IMR-90 (cell line): ENCODE measurements around the genes BVES and POPDC3.

DNA sequence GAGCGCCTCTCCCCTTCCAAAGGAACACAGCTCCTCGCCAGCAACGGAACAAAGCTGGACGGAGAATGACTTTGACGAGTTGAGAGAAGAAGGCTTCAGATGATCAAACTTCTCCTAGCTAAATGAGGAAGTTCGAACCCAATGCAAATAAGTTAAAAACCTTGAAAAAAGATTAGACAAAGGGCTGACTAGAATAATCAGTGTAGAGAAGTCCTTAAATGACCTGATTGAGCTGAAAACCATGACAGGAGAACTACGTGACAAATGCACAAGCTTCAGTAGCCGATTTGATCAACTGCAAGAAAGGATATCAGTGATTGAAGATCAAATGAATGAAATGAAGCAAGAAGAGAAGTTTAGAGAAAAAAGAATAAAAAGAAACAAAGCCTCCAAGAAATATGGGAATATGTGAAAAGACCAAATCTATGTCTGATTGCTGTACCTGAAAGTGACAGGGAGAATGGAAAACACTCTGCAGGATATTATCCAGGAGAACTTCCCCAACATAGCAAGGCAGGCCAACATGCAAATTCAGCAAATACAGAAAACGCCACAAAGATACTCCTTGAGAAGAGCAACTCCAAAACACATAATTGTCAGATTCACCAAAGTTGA lies 23.1 kb upstream of the PNISR start:
- RRBS: no CpG with 5 or more reads among the region's 9 CpGs
CAGE:
- cytosol, long polyA plus RNA: no peak
- long polyA plus RNA: no peak
- nucleus, long polyA plus RNA: no peak

- RRBS: 2% methylated on average over 37 of the region's 41 CpGs
CAGE:
- cytosol, long polyA plus RNA: no peak
- long polyA plus RNA: no peak
- nucleus, long polyA plus RNA: no peak
Measured at GRCh38 chr6:99603493-99604019, 3.1 kb upstream of the PRDM13 start.

DNA sequence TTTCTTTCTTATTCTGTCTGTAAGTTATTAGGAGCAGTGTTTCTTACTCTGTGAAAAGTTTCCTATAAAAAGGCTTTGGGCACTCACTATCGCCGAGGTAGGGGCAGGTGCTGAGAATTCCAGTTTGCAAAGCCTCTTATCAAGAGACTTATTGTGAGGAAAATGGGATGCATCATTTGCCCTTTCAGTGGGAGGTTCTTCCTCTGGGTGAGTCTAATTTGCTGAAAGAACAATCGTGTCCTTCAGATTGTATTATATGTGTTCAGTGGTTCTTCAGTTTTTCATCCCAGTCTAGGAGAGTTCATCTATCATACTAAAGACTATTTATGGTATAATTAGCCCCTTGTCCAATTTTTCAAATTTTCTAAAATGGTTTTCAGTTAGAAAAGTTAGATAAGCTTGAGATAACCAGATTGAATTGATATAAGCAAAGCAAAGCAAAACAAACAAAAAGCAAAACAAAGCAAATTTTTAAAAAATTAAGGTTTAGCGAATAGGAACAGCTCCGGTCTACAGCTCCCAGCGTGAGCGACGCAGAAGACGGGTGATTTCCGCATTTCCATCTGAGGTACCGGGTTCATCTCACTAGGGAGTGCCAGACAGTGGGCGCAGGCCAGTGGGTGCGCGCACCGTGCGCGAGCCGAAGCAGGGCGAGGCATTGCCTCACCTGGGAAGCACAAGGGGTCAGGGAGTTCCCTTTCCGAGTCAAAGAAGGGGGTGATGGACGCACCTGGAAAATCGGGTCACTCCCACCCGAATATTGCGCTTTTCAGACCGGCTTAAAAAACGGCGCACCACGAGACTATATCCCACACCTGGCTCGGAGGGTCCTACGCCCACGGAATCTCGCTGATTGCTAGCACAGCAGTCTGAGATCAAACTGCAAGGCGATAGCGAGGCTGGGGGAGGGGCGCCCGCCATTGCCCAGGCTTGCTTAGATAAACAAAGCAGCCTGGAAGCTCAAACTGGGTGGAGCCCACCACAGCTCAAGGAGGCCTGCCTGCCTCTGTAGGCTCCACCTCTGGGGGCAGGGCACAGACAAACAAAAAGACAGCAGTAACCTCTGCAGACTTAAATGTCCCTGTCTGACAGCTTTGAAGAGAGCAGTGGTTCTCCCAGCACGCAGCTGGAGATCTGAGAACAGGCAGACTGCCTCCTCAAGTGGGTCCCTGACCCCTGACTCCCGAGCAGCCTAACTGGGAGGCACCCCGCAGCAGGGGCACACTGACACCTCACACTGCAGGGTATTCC lies 170.5 kb downstream of the MCHR2 start:
- RRBS: no CpG with 5 or more reads among the region's 39 CpGs
CAGE:
- cytosol, long polyA plus RNA: no peak
- long polyA plus RNA: no peak
- nucleus, long polyA plus RNA: no peak

DNA sequence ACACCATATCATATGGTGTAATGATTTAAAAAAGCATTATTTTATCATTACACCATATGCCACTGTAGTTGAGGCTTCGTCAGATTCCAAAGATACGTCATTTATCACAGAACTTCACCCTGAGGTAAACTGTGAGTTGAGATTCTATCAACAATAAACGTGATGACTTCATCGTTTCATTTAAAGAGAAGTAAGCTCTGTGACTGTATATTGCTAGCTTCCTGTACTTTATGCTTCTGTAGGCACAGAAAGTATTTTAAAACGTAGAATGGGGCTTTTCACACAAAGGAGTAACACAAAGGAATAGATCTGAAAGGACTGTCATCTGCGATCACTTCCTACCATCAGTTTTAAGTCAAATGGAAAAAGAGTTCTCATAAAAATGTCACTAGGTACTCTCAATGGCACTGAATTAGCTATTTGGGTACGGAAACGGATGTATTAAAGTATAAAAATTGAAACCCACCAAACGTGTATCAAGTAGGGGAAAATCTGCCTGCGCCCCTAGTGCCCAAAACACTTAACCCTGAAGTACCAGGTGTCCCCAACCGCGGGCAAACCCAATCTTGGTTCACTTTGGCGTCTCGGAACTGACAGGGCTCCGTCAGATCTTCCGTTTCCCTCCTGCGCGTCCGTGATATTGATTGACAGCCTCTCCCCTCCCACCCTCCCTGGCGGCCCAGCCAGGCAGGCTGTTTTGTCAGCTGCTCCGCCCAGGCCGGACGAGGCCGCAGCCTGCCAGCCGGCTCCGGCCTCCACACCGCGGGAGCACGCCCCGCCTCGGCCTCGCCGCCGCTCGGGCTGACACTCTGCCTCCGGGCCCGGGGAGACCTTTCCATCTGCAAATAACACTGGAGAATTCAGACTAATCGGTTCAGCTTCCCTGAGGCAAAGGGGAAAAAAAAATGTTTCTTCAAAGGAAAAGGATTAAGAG lies 234.6 kb upstream of the MCHR2 start:
- RRBS: 1% methylated on average over 11 of the region's 38 CpGs
CAGE:
- cytosol, long polyA plus RNA: no peak
- long polyA plus RNA: no peak
- nucleus, long polyA plus RNA: no peak

GRCh38 chr6:100484491-100485081 lies 19.9 kb upstream of the SIM1 start:
- RRBS: no CpG with 5 or more reads among the region's 7 CpGs
CAGE:
- cytosol, long polyA plus RNA: no peak
- long polyA plus RNA: no peak
- nucleus, long polyA plus RNA: no peak

GRCh38 chr6:103293844-103294043 lies 1566.0 kb downstream of the HACE1 start:
- RRBS: no CpG with 5 or more reads among the region's 3 CpGs
CAGE:
- cytosol, long polyA plus RNA: no peak
- long polyA plus RNA: no peak
- nucleus, long polyA plus RNA: no peak

GRCh38 chr6:104705125-104705678 lies 154.5 kb downstream of the HACE1 start:
- RRBS: no CpG with 5 or more reads among the region's 8 CpGs
CAGE:
- cytosol, long polyA plus RNA: no peak
- long polyA plus RNA: no peak
- nucleus, long polyA plus RNA: no peak

DNA sequence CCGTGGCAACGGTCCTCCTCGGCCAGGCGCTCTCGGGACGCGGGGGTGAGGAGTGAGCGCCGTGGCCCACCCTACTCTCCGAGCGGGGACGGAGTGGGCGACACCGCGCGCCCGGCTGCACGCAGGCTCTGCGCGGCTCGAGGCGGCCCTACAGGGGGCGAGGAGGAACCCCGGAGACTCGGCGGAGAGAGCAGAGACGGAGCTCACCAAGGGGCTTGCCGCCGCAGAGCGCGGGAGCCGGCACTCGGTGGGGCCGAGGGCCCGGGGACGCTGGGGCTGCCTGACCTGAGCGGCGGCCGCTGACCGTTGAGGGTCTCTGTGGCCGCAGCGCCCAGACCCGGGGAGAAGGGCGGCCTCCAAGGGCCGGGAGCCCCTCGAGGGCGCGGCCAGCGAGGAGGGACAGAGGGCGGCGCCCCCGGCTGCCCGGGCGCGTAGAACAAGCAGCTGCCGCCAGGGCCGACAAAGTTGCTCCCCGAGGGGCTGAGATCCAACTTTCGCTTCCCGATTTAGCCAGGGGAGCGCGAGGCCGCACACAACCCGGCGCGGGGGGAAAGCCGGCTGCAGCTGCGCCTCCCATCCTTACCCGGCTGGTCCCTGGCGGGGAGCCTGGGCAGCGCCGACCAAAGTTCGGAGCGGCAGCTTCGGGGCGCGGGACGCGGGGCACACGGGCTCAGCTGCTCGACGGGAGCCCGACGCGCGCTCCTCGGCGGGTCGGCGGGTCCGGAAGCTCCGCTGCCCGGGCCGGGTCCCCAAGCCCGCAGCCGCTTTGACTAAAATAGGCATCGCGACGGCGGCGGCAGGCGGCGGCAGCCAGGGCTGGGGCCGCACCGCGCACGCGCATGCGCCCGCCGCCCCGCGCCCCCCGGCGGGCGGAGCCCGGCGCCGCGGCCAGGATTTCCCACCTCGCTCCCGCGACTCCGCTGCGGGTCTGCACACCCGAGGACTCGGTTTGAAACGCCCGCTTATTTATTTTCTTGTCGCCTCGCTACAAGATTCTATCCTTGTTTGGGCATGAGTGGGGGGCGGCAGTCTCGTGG lies at the start of gene BVES:
Gene BVES (minus strand): TSS at position 772 of the 1,037 bp plus-strand sequence.
- RRBS: 2% methylated on average over 37 of the region's 133 CpGs
CAGE:
- cytosol, long polyA plus RNA: no peak
- long polyA plus RNA: no peak
- nucleus, long polyA plus RNA: no peak

- RRBS: 1% methylated on average over 21 of the region's 112 CpGs
CAGE:
- cytosol, long polyA plus RNA: no peak
- long polyA plus RNA: no peak
- nucleus, long polyA plus RNA: no peak
Measured at GRCh38 chr6:105179200-105180274, at the start of gene POPDC3. TSS of gene POPDC3 (minus strand) at chr6:105180014.

DNA sequence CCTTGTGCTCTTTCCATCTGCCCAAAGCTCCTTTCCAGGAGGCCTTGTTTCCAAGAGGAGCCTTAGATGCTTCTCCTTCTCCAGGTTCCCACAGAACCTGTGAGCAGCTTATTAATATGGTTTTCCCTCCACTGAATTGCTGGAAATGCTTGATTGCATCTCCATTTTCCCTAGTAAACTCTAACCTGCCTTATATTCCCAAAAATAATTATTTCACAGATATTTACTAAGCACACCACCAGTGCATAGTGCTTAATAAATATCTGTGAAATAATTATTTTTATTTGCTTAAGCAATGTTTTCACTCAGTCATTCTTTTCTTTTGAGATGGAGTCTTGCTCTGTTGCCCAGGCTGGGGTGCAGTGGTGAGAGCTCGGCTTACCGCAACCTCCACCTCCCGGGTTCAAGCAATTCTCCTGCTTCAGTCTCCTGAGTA lies 95.6 kb downstream of the PREP start:
- RRBS: no CpG with 5 or more reads among the region's 3 CpGs
CAGE:
- cytosol, long polyA plus RNA: no peak
- long polyA plus RNA: no peak
- nucleus, long polyA plus RNA: no peak

DNA sequence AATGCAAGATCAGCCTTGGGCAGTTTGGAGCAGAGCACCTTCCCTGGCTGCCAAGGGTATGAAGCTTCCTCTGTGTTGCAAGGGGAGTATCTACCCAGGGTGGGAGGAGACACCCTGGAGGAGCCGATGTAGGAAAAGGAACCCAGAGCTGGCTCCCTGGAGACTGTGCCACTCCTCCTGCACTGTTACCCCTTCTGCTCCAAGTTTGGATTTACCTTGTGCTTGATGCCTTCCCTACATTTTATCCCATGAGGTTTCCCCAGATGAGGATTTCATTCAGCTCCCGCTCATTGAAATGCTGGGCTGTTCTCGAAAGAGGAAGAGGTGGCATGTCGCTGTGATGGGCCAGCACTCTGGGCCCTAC lies 299.6 kb upstream of the PRDM1 start:
- RRBS: no CpG with 5 or more reads among the region's 4 CpGs
CAGE:
- cytosol, long polyA plus RNA: no peak
- long polyA plus RNA: no peak
- nucleus, long polyA plus RNA: no peak

DNA sequence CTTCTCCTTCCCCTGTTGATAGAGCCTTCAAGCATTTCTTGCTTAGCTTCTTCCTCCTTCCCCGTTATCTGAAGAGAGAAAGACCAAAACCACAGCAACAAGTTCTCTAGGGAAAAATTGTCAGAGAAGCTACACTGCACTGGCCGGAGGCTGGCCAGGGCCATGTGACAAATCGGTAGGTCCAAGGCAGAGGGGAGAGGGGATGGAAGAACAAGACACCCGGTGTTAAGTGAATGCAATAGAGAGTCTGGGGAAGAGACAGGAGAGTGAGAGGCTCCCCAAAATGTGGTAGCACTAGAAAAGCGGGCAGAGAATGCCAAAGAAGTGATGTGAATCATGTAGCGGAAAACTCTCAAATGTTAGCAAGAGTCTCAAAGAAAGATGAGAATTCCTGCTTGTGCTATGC lies 202.0 kb upstream of the PRDM1 start:
- RRBS: 82% methylated on average over 3 of the region's 6 CpGs
CAGE:
- cytosol, long polyA plus RNA: no peak
- long polyA plus RNA: no peak
- nucleus, long polyA plus RNA: no peak

DNA sequence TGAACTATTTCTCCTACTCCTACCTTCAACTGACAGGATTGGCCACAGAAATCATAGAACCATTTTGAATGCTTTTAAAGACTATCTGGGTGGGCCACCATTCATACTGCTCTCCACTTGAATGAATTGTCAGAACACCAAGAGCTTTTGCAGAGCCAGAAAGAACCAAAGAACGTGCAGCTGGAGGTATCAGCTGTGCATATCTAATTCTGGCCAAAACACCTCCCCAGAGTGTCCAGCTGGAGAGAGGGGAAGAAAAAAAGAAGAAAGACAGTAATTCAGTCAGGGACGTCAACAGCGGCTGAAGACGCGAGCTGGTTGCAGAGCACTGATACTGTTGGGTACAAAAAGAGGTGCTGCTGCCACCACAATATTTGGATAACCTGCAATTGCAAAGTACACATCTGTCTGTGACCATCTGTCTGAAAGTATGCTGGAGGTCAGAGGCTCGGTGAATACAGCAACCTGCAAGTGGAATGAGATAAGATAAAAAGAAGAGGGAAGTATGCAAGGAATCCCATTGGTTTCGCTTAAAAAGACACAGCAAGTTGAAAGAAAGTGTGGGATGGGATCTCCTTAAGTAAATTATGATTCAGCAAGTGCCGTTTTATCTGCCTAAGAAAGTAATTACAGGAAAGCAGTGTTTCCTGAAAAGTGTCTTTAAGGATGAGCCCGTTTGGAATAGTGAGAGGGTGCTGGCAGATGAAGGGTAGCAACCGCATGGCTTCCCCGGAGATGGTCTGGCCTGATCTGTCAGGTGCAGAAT lies 190.0 kb upstream of the PRDM1 start:
- RRBS: no CpG with 5 or more reads among the region's 11 CpGs
CAGE:
- cytosol, long polyA plus RNA: no peak
- long polyA plus RNA: no peak
- nucleus, long polyA plus RNA: no peak

DNA sequence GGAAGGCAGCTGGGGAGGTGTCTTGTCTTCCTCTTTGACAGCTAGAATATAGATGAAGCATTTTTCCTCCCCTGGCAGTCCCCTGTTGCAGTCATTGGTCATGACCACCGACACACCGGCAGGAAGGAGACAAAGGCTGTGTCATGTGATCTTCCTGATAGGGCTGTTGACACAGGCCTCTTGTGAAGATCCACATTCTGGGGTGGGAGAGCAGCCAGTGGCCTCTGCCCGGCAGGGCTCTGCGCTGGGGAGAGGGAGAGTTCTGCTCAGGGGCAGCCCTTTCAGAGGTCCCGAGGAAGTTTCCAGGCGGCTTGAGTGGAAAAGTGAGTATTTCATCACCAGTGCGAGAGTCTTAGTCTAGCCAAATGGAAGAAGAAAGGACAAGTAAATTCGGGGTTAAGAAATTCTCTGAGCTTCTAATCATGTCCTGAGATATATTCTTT lies 39.6 kb upstream of the PRDM1 start:
- RRBS: 40% methylated on average over 1 of the region's 8 CpGs
CAGE:
- cytosol, long polyA plus RNA: no peak
- long polyA plus RNA: no peak
- nucleus, long polyA plus RNA: no peak

GRCh38 chr6:106087968-106088470 lies 1.9 kb downstream of the PRDM1 start:
- RRBS: no CpG with 5 or more reads among the region's 8 CpGs
CAGE:
- cytosol, long polyA plus RNA: no peak
- long polyA plus RNA: no peak
- nucleus, long polyA plus RNA: no peak

DNA sequence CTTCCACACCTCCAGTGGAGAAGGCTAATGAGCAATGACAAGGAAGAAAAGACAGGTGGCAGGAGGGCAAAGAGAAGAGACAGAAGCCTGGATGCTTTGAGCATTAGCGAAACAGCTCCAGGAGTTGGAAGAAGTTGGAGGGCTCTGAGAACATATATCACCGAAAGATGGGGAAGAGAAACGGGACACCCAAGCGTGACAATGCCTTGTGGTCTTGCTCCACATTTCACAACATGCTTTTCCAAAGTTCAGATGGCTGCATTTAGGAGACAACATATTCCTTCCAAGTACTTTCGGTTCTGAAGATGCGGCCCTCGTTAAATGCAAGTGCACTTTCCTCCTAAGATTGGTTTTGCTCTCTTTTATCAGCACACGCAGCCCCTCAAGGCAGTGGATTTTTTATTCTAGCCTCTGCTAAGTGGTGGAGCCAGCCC lies 69.3 kb downstream of the PRDM1 start:
- RRBS: no CpG with 5 or more reads among the region's 8 CpGs
CAGE:
- cytosol, long polyA plus RNA: no peak
- long polyA plus RNA: no peak
- nucleus, long polyA plus RNA: no peak

GRCh38 chr6:106272453-106272985 lies 53.0 kb downstream of the ATG5 start:
- RRBS: no CpG with 5 or more reads among the region's 5 CpGs
CAGE:
- cytosol, long polyA plus RNA: no peak
- long polyA plus RNA: no peak
- nucleus, long polyA plus RNA: no peak

- RRBS: no CpG with 5 or more reads among the region's 8 CpGs
CAGE:
- cytosol, long polyA plus RNA: no peak
- long polyA plus RNA: no peak
- nucleus, long polyA plus RNA: no peak
Measured at GRCh38 chr6:106447794-106448531, 87.4 kb downstream of the CRYBG1 start.

- RRBS: 3% methylated on average over 6 of the region's 28 CpGs
CAGE:
- cytosol, long polyA plus RNA: no peak
- long polyA plus RNA: no peak
- nucleus, long polyA plus RNA: no peak
Measured at GRCh38 chr6:106511433-106512039, 117.8 kb downstream of the RTN4IP1 start.

GRCh38 chr6:106514319-106514787 lies 114.9 kb downstream of the RTN4IP1 start:
- RRBS: no CpG with 5 or more reads among the region's 2 CpGs
CAGE:
- cytosol, long polyA plus RNA: no peak
- long polyA plus RNA: no peak
- nucleus, long polyA plus RNA: no peak